Kidney (tissue), 2 donors: ENCODE data around the genes C6orf163 and PNRC1.

DNA sequence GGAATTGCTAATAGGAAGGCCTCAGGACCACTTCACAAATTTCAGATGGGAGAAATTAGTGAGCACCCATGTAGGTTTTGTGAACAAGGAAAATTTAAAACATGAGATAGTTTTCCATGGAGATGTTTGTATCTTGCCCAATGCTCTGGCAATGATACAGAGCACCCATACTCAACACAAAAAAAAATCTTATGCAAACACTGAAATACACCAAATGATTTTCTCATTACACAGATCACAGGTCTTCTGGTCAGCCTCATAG lies 189.6 kb upstream of the TBX18 start:
- PRO-cap = no peak

DNA sequence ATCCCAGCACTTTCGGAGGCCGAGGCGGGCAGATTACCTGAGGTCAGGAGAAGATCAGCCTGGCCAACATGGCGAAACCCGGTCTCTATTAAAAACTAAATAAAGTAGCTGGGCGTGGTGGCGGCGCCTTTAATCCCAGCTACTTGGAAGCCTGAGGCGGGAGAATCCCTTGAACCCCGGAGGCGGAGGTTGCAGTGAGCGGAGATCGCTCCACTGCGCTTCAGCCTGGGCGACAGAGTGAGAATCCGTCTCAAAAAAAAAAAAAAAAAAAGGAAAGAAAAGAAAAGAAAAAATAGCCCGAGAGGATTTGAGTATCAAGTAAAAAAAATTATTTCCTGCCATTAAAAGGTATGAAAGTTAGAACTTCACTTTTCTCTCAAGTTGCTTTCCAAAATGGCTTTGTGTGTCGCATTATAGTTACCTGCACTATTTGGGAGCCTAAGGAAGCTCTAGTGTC lies 297.4 kb upstream of the TBX18 start:
- PRO-cap = no peak
- RRBS = 48% methylated on average over 2 of the region's 18 CpGs

DNA sequence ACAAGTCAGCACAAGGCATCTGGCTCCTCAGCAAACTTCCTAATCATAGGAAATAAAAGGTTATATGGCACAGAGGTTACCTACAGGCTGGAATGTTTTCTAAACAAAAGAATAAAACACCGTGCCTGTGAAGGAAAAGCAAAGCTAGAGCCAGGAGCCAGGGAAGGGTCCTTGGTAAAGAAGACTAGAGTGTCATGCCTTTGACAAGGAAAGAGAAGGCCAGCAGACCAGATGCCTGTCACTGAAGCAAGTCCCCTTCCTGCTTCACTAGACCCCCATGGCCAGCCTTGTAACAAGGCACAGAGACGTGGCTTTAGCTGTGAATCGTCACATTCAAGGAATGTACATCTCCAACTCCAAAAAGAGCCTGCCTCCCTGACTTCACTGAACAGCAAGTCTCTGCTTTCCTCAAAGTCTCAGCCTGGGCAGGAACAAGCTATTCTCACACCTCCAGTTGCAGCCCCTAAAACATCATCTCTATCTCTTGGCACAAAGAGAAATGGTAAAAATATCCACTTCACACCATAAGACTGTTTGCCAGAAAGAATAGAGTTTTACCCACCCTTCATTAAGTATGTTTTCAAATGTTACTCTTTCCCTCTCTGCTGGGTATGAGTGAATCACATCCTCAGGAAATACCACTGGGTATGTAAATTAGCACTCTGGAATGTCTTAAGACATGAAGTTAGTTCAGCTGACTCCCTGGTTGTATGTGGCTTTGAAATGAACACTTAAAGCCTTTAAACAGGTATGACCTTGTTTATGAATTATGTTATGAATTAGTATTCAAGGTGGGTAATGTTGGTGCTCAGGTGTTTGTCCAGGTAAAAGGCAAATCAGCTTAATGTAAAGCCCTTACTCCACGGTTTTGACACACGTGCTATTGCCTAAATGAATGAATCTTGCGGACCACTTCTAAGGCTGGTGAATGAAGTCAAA lies 46.4 kb upstream of the NT5E start:
- PRO-cap = no peak
- RRBS = no CpG with 5 or more reads among the region's 6 CpGs

DNA sequence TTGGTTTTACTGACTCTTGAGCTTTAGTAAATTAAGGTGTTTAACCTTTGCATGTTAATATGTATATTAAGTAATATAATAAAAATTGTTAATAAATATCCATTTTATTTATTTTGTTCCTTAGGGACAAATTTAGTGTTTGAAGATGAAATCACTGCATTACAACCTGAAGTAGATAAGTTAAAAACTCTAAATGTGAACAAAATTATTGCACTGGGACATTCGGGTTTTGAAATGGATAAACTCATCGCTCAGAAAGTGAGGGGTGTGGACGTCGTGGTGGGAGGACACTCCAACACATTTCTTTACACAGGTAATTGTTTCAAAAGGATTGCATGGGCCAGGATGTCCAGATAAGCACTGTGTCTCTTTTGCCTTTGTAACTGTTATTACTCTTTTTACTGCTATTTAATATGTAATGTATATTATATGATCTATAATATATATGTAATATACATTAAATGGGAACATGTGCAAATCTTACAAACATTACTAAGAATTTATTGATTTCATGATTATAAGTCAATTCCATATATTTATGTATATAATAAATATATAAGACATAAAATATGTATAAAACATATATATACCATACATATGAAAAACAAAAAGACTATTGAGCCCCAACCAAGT lies 21.3 kb downstream of the NT5E start:
- PRO-cap = no peak
- RRBS = no CpG with 5 or more reads among the region's 4 CpGs

GRCh38 chr6:85612682-85613173 lies 19.1 kb upstream of the SNX14 start:
- PRO-cap = no peak
- RRBS = no CpG with 5 or more reads among the region's 4 CpGs

DNA sequence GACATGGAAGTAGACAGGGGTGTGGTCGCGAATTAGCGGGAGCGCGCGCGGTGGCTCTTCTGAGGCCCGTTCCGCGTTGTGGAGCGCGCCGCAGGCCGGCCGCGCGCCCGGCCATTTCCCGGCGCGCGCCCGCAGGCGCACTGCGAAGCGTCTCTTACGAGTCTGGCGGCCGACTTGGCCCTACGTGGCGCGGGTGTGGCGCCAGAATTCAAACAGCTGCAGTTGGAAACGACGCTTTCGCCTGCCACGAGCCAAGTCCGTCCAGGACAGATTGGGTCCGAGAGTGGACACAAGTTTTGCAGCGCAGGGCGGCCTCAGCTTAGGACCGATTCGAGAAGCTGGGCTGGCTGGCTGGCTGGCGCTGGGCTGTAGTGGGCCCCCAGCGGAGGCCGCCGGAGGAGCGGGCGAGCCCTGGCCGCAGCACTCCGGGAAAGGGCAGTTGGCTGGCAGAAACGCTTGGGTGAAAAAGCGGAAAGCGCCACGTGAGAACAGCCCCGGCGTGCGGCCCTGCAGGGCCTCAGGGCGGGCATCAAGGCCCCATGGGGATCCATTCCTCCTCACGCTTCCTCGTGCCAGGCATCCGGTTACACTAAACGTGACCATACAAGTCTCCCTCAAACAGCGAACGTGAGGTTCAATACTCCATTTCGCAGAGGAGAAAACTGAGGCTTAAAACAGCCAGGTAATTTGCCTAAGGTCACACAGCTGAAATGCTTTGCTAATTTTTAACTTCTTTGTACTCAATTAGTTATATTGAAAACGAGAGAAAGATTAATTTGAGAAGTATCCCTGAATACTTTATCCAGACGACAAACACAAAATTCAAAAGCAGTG lies 36.3 kb upstream of the SYNCRIP start:
- PRO-cap = bidirectional peak, plus-strand start at position 214 of the sequence, minus-strand start outside the sequence
- RRBS = 1% methylated on average over 12 of the region's 68 CpGs

DNA sequence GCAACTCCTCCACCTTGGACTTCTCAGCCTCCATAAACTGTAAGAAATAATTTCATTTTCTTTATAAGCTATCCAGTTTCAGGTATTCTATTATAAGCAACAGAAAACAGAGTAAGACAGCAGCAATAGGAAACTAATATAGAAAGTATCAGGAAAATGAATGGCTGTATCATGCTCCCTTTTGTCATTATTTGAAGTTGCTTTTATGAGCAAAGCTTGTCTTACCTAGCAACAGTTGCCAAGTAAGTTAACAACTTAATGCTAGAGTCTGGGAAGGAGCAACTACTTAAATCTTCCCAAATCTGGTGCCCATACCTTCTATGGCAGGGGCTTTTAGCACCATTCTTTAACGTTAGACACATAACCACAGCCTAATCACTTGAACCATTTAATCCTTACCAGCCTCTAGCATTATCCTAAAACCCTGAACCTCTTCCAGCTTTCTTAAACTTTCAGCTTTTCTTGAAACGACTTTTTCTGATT lies at the start of gene C6orf163:
Gene C6orf163, plus strand, starts transcription at position 245 of the 483 bp plus-strand sequence.
- PRO-cap = no peak
- RRBS = no CpG with 5 or more reads among the region's 2 CpGs

DNA sequence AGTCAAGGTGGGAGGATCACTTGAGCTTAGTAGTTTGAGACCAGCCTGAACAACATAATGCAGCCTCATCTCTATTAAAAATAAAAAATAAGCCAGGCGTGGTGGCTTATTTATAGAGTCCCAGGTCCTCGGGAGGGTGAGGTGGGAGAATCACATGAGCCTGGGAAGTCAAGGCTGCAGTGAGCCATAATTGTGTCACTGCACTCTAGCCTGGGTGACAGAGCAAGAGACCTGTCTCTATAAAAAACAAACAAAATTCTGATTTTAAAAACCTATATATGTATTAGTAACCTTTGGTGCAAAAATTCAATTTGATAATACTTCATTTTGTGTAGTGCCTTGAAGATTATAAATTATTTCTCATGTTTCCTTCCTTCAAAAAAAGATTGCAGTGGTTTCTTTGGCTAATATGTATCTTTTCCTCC lies 27.6 kb downstream of the ORC3 start:
- PRO-cap = no peak
- RRBS = no CpG with 5 or more reads among the region's 2 CpGs

DNA sequence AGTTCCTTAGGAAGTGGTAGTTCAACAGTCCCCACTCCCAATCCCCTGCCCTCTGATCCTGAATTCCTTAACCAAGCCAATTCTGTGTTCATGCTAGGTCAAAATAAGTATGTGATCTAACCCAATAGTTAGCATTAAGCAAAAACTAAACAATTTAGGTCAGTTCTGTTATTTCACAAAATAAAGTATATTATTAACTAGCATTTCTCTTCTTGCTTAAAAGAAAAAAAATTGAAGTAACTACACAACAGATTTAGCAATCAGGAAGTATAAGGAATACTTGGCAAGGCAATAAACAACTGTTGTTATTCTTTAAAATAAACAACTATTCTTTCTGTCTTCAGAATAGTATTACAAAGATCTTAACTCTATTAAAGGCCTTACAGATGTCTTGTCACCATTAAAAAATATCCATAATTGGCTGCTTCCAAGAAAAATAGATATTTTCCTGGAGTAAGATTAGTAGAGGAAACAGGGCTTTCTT lies 37.0 kb downstream of the AKIRIN2 start:
- PRO-cap = no peak

- PRO-cap = no peak
- RRBS = no CpG with 5 or more reads among the region's 2 CpGs
These were observed 12.5 kb upstream of the AKIRIN2 start for GRCh38 chr6:87714373-87715050.

- PRO-cap = no peak
- RRBS = 25% methylated on average over 4 of the region's 35 CpGs
These were observed 1.3 kb upstream of the CNR1 start for GRCh38 chr6:88167406-88167834.

GRCh38 chr6:88712901-88713696 lies 250.3 kb downstream of the RNGTT start:
- PRO-cap = no peak
- RRBS = no CpG with 5 or more reads among the region's 2 CpGs

- PRO-cap = bidirectional peak, plus-strand start at chr6:89079656, minus-strand start at chr6:89079430
- RRBS = no CpG with 5 or more reads among the region's 7 CpGs
These were observed 1.5 kb upstream of the PNRC1 start for GRCh38 chr6:89079087-89079509.

DNA sequence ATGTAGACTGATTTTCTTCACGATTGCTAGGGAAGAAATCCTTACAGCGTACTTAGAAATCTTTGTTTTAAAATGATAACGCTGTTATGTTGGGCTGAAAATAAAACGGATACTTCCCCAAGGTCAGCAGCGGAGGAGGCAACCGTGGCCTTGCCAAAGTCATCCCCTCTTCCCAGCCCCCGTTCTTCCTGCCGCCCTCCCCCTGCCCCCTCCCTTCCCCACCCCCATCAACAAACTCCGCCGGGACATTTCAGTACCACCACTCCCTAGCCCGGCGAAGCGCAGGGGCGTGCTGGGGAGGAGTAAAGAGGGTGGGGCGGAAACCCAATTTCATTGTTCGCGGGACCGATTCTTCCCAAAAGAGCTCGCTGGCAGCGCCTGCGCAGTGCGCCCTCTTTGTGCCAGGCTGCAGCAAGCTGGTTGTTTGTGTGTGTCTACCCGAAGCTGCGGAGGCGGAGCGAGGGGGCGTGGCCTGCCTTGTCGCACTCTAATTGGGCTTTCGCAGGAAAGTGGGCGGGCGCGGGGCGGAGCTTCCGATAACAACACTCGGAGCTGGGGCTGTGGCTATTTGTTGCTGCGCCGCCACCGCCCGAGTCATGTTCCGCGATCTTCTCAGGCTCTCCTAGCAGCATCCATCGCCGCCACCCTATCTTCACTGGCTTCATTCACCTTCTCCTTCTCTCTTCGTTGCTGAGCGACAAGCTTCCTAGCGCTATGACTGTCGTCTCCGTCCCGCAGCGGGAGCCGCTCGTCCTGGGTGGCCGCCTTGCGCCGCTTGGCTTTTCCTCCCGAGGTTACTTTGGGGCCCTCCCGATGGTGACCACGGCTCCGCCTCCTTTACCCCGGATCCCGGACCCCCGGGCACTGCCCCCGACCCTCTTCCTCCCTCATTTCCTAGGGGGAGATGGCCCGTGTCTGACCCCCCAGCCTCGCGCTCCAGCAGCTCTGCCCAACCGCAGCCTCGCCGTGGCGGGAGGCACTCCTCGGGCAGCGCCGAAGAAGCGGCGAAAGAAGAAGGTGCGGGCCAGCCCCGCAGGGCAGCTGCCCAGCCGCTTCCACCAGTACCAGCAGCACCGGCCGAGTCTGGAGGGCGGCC lies at the start of gene PNRC1:
Gene PNRC1, plus strand, starts transcription at position 571 of the 1,096 bp plus-strand sequence.
- PRO-cap = bidirectional peak, plus-strand start at position 571 of the sequence, minus-strand start at position 398 of the sequence
- RRBS = no CpG with 5 or more reads among the region's 81 CpGs

- PRO-cap = no peak
- RRBS = no CpG with 5 or more reads among the region's 2 CpGs
These were observed 3.1 kb downstream of the PNRC1 start for GRCh38 chr6:89083710-89083983.

GRCh38 chr6:89085213-89085730 lies 4.7 kb downstream of the PNRC1 start:
- PRO-cap = no peak
- RRBS = no CpG with 5 or more reads among the region's 2 CpGs

DNA sequence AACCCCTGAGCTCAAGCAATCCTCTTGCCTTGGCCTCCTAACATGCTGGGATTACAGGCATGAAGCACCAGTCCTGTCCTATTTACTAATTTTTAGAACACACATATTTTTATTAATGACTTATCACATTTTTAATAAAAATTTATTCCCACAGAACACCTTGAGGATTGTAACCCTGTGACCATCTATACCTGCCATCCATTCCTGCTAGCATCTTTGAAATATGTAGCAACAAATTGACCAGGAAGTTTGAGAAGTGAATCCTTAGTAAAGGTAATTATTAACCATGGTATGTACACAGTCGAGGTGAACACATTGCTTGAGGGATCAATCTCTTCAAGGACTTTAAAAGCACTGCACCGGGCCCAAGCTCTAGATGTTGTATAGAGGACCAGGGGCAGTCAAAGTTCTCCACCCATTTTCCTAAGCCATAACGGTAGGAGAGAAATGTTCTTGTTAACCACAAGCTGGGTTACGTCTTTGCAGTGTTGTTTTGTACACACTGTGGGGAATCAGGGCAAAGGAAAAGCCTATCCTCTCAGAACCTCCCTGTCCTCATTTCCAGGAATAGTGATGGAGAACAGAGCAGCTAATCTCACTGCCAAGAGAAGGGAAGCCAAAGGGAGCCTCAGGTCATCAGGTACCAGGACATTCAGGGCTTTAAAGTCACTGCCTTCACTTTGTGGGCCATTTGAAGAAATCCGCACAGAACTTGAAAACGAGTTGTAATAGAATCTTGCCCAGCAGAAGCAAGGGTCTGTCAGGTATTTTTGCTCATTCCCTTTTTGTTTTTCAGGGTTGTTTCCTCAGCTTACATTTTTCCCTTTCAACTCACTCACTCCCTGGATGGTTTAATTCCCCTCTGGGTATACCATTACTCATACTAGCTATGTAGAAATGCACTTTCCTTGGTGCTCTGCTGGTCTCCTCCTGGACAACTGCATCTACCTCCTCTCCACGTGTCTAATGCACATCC lies 5.4 kb upstream of the PM20D2 start:
- PRO-cap = no peak
- RRBS = no CpG with 5 or more reads among the region's 7 CpGs

GRCh38 chr6:89410988-89412032 lies 763 bp downstream of the RRAGD start:
- PRO-cap = unidirectional peak, plus-strand start at chr6:89411168
- RRBS = 2% methylated on average over 25 of the region's 91 CpGs

GRCh38 chr6:89941038-89941380 lies 46.7 kb downstream of the GJA10 start:
- PRO-cap = no peak
- RRBS = no CpG with 5 or more reads among the region's 6 CpGs

- PRO-cap = no peak
These were observed 190.9 kb downstream of the BACH2 start for GRCh38 chr6:90105845-90106094.